ENCODE results near the genes UGT2B7, SULT1E1, PRR27 and MUC7.

DNA sequence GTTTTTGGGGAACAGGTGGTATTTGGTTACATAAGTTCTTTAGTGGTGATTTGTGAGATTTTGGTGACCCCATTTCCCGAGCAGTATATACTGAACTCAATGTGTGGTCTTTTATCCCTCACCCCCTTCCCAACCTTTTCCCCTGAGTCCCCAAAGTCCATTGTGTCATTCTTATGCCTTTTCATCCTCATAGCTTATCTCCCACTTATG is 544.7 kb downstream of the CENPC start:
- PRO-cap: no peak

DNA sequence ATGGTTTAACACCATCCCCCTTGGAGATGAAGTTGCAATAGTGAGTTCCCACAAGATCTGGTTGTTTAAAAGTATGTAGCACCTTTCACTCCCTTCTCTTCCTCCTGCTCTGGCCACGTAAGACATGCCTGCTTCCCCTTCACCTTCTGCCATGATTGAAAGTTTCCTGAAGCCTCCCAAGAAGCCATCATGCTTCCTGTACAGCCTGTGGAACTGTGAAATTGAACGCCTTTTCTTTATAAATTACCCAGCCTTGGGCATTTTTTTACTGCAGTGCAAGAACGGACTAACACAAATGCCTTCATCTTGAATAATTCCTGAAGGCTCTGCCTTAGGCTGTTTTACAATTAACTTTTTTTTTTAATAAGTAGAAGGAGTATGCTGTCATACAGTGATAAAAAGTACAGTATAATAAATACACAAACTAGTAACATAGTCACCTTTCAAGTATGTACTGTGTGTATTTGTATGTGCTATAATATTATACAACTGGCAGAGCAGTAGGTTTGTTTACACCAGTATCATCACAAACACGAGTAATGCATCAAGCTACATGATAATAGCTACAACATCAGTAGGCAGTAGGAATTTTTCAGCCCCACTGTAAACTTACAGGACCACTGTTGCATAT is 91.4 kb downstream of the CENPC start:
- PRO-cap: no peak

DNA sequence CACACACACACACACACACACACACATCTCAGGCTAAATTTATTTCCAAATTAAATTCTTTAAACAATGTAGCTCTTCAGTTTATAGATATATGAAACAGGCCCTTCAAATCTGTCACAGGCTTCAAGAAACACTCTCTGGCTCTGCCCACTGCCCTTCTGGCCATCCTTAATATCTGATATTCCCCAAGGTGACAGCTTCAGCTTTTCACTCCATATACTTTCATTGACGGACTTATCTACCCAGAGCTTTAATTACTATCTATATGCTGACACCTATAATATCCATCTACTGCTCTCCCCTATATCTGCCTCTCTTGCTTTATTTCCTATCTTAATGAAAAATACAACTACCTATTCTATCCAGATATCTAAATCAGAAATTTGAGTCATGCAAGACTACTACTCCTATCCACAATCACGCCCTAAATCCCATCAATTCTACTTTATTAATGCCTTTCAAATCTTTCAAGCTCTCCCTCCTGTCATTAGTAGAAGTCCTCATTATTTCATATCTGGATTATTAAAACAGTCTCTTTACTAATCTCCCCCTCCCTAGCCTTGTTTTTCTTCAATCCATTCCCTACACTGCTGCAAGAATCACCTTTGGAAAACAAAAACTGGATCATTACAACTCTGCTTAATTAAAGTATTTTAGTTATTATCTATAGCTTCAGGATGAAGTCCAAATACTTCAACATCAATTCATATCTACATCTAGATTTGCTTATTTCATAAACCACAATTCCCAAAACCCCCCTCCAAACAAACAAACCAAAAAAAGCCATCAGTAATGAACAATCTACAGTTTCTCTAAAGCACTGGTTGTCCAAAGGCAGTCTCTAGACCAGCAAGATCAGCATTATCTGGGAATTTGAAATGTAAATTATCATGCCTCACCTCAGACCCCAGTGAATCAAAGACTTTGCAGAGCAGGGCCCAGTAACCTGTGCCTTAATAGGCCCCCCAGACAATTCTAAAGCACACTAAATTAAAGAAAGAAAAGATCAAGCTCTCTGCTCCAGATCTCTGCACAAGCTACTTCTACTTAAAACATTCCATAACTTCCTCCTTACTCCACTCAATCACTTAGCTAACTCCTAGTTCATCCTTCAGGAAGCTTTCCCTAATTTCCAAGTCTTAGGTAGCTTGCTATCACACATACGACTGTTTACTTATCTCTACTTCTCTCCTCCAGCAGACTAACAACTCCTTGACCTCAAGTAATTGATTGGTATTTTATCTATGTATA is 35.6 kb downstream of the CENPC start:
- PRO-cap: no peak

GRCh38 chr4:67513992-67514434 is 31.3 kb downstream of the CENPC start:
- PRO-cap: no peak

DNA sequence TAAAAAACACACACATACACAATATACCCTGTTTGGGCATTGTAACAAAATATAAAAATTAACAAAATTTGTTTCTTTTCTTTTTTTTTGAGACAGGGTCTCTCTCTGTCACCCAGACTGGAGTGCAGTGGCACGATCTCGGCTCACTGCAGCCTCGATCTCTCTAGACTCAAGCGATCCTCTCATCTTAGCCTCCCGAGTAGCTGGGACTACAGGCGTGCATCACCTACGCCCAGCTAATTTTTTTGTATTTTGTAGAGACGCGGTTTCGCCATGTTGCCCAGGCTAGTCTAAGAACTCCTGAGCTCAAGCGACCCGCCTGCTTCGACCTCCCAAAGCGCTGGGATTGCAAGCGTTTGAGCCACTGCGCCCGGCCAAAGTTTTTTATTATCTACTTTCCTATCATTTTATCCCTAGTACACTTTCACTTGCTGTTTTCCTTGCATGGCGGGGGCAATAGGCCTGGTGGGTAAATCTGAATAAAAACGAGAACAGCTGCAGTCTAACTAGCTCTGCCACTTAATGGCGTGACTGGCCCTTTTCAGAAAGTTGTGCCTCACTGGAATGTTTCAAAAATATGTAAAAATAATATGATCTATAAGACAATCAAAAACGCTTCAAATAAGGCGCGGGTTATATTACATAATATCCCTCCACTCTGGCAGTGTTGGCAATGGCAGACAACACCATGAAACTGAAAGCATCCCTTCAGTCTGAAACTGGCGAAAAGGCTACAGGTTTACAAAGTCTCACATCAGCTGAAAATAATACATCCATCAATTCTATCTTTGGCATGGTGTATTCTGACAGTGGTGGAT is 1.2 kb downstream of the UBA6 start:
- PRO-cap: unidirectional peak, plus-strand start at position 711 of the sequence

GRCh38 chr4:68373397-68373891 is 23.6 kb upstream of the YTHDC1 start:
- PRO-cap: no peak

DNA sequence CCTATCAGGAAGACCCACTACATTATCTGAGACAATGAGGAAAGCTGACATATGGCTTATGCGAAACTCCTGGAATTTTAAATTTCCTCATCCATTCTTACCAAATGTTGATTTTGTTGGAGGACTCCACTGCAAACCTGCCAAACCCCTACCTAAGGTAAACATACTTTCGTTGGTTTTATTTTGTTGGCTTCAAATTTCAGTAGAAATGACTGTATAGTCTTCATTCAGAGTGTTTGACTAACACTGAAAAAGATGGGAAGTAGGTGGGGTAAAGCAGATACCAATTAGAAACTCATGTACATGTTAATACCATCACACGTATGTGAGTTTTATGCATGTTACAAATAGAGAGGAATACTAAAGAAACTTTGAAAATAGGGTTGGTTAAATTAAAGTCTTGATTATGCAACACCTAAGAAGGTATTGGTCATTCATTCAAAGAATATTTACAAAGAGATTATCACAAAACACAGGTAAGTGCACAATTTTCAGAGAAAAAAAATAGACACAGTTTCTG is 2.3 kb downstream of the UGT2B10 start:
- PRO-cap: no peak

DNA sequence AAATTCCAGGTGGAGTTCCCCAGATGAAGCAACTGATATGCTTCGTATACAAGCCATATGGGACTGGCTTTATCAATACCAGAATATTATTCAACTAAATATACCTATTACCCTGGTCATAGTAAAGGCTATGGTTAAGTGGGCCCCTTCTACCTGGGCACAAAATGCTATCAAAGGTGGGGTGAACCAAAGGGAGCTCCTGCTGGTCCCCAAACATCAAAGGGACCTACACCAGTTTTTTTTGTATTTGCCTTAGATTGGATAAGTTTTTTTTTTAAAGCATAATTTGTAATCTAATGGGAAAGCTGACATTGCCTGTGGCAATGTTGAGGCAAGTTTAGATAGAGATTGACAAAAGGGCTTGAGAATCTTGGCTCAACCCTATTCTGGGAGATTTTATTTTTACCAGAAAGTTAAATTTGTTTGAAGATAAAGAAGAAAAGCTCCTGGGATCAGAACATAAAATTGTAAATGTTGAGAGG is 9.4 kb upstream of the UGT2A3 start:
- PRO-cap: no peak

DNA sequence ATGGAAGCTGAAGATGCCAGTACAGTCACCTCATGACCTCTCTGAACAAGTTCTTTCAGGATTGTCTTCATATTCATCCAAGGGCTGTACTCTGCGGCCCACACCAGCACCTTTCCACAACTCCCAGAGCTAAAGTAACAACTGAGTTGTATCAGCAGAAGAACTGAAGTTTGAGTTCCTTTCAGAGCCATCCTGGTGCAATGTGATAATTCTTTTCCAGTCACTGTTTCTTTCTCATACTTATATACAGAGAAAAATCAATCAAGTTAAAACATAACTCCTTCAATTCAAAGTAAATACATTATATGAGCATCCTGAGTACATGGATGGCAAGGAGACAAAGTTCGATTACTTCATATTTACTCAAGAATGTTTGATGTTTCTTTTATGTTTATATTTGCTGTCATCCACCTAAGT is 68.6 kb upstream of the UGT2A3 start:
- PRO-cap: no peak

DNA sequence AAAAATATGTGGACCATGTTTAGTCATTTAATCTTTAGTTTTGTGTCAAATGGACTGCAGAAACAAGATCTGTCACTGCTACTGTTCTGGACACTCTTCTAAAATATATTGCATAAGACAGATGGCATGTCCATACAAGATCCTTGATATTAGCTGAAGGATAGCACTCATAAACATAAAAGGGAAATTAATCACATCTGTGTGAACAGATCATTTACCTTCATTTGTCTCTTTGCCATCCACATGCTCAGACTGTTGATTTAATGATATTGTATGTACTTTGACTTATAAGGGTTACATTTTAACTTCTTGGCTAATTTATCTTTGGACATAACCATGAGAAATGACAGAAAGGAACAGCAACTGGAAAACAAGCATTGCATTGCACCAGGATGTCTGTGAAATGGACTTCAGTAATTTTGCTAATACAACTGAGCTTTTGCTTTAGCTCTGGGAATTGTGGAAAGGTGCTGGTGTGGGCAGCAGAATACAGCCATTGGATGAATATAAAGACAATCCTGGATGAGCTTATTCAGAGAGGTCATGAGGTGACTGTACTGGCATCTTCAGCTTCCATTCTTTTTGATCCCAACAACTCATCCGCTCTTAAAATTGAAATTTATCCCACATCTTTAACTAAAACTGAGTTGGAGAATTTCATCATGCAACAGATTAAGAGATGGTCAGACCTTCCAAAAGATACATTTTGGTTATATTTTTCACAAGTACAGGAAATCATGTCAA is at the start of gene UGT2B7:
TSS of gene UGT2B7 (plus strand) at position 346 of the 744 bp plus-strand sequence.
- PRO-cap: no peak

- PRO-cap: no peak
These were observed 48.1 kb downstream of the UGT2A2 start for GRCh38 chr4:69591308-69591799.

GRCh38 chr4:69664233-69664862 is 11.3 kb upstream of the UGT2A1 start:
- PRO-cap: no peak

DNA sequence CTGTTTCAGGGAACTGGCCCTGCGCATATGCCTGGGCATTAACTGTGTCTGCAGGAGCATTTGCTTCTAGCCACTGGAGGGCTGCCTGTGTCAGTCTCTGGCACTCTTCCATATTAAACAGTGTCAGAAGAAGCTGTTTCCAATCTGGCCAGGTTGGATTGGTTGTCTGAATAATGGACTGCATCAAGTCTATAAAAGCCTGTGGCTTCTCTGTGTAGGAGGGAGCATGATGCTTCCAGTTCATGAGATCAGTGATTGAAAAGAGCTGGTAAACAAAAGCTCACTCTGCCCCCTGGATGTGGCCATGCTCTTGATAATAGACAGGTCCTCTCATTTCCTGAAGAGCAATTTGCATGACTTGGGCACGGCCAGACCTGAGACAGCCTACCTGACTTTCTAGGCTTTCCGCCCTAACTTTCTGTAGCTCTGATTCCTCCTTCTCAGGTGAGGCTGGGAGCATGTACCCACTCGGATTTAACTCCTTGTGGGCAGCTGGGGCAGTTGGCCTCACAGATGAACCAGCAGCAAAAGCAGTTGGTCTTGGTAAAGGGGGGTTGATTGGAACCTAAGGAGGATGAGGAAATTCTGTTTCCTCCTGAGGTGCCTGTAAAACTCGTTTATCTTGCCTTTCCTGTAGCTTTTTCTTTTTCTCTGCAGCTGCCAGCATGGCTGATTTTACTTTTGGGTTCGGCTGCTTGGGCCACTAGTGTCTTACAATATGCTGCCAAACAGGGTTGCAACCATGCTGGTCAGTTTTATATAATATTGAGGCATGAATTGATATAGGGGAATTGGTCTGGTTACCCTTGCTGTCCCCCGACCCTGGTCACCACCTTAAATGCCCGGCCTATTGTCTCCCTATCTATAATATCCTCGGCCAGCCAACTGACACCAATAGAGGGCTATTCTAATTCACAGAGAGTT is 29.1 kb downstream of the SULT1E1 start:
- PRO-cap: no peak

DNA sequence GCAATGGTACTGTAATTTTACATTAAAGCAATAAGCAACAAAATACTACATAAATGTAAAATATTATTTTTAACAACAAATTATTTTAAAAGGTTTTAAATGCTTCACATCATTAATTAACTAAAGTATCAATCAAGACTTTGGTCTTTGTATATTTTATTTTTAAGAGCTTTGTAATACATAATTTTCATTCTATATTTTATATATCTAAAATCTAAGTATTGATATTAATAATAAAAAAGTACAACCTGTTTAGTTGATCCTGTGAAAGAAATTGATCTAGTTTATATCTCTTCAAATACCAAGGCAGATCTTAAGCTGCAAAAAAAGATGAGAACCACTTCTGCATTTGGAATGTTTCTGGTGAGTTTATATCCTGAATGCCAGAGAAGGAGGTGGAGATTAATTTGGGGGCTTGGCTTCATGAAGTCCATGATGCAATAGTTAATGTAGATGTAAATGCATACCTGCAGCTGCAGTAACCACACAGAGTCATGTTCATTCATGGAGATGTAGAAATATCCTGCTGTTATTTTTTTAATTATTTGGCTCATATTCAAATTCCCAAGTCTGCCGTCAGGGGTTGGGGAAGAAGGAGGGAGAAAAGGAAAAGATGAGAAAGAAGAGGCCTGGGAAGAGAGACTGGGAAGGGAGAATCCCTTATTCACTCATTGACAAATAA is at the start of gene SULT1E1:
TSS of gene SULT1E1 (minus strand) at position 345 of the 682 bp plus-strand sequence.
- PRO-cap: no peak

GRCh38 chr4:70153803-70154331 is at the start of gene PRR27:
PRR27 (plus strand) TSS chr4:70154237.
- PRO-cap: no peak

- PRO-cap: no peak
These were observed 2.3 kb downstream of the ODAM start for GRCh38 chr4:70197922-70198203.

DNA sequence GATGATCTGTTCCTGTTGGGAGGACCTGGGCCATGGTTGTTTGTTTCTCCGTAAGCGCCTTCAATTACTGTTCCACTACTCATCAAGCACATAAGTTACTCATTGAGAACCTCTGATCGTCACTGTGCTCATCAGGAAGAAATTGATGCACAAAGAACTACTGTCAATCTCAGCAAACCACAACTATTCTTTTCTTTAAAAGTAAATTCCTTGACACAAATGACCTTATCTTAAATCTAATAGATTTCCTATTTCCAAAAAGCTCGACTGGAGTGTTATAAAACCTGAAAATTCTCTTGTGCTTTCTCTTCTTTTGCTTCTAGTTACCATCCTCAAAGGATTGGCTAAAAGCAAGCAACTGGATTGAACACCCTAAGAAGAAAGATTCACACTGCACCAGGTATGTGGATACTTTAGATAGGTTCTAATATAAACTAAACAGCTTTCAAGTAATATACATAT is at the start of gene MUC7:
TSS of gene MUC7 (plus strand) at position 306 of the 462 bp plus-strand sequence.
- PRO-cap: no peak

DNA sequence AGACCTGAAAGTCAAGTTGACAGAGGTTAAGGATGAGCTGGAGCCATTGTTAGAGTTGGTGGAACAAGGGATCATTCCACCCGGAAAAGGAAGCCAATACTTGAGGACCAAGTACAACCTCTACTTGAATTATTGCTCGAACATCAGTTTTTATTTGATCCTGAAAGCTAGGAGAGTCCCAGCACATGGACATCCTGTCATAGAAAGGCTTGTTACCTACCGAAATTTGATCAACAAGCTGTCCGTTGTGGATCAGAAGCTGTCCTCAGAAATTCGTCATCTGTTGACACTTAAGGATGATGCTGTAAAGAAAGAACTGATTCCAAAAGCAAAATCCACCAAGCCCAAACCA is 1.0 kb downstream of the UTP3 start:
- PRO-cap: no peak

- PRO-cap: bidirectional peak, plus-strand start at chr4:70705547, minus-strand start at chr4:70705541
These were observed 16.2 kb upstream of the RUFY3 start for GRCh38 chr4:70705495-70706125.

DNA sequence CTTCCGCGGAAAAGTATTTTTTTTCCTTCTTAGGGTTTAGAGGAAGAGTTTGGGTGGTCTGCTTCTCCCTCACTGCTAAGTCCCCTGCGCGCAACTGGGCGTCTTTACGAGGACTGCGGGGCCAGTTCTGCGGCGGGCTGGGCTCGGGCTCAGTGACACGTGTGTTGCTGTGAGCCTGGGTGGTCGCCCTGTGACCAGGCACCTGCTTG is 438 bp downstream of the SLC4A4 start:
- PRO-cap: no peak

Measured in type B pancreatic cell (in vitro differentiated cells).